ENCODE measurements around a stretch of chr16.

GRCh38 chr16:88468195-88469369 lies 15.5 kb downstream of the ZFPM1 start:
- CAGE, long polyA plus RNA, result no peak
- RRBS, result 60% methylated on average over 8 of the region's 39 CpGs

DNA sequence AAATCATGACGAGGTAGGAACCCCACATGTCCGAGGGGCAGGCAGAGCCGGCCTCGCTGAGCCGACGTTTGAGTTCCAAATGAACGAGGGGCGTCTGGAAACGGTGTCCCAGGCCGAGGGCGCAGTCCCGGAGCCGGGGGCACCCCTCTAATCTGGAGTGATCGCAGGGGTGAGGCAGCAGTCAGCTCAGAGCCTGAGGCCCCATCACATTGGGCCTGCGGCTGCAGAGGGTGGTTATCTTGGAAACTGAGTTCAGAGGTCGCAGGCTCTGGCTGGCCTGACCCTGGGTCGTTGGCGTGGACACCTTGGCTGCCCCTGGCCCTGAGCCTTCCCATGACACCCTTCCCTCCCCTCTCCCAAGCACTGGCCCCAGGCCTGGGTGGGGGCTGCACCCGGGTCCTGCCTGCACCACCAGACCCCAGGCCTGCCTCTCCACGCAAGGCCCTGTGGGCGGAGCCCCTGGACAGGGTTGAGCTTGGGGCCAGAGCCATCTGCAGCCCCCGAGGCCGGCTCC lies 45.5 kb downstream of the ZFPM1 start:
- CAGE, long polyA plus RNA, result no peak
- RRBS, result 68% methylated on average over 12 of the region's 23 CpGs

- CAGE, long polyA plus RNA, result no peak
- RRBS, result no CpG with 5 or more reads among the region's 20 CpGs
Measured at GRCh38 chr16:88624274-88624731, 14.1 kb upstream of the IL17C start.

GRCh38 chr16:88639872-88640179 lies 1.5 kb downstream of the IL17C start:
- CAGE, long polyA plus RNA, result no peak
- RRBS, result no CpG with 5 or more reads among the region's 25 CpGs

DNA sequence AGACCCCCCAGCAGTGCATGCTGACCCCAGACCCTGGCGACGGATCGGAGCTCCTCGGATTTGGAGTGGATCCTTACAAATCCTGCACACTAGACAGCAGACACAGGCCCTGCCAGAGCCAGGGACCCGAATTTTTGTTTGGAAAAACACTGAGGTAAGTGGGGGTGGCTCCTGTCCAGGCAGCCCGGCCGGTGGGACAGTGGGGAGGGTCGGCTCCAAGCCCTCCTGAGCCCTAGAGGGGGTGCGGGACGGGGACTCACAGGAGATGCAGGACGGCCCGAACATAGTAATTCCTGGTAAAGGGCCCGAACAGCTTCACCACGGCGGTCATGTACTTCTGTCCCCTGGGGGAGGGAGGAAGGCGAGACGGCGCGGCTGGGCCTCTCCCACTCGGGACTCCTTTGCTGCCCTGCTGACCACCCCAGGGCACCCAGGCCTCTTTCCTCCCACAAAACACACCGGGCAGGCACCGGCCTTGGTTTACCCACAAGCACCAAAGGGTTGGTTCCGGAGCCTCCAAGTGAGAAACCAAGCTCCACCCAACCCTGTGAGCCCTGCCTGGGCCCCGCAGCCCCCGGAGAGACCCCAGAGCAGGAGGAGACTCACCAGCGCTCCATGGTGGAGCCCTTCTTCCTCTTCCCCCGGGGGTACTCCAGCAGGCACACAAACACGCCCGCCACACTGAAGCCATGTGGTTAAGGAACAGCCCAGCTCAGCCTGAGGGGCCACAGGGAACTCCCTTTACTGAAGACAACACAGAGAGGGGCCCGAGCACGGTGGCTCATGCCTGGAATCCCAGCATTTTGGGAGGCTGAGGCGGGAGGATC lies 4.1 kb downstream of the CYBA start:
- CAGE, long polyA plus RNA, result no peak
- RRBS, result 84% methylated on average over 5 of the region's 32 CpGs

- CAGE, long polyA plus RNA, result no peak
- RRBS, result 88% methylated on average over 5 of the region's 31 CpGs
Measured at GRCh38 chr16:88691769-88692613, 5.7 kb upstream of the SNAI3 start.

- CAGE, long polyA plus RNA, result no peak
- RRBS, result 95% methylated on average over 5 of the region's 25 CpGs
Measured at GRCh38 chr16:88700202-88700803, 5.9 kb downstream of the RNF166 start.

DNA sequence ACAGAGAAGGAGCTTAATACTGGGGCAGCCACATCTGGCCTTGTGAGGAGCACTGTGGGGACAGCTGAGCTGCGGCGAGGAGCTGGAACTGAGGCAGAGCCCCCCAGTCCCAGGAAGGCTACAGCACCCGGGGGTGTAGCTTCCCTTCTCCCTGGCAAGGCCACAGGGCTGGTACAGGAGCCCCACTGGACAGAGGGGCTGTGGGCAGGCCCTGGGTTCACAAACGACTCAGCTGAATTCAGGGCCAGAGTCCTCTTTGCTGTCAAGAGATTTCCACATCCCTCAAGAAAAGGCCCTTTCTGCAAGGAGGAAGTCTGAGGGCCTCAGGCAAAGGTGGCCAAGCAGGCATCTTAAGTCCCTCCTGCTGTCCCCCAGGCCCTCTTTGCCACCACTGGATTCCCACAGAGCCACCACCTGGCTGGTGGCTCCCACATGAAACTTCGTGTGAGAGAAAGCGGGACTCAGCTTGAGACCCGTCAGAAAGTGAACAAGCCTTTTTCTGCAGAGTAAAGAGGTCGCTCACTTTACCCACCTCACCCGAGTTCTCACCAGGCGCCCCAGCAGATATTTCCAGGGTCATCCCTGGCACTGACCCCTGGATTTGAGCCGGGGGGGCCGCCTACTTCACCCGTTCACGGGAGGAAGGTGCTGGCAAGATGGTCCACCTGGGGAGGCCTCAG lies 3.8 kb downstream of the RNF166 start:
- CAGE, long polyA plus RNA, result no peak
- RRBS, result no CpG with 5 or more reads among the region's 14 CpGs

DNA sequence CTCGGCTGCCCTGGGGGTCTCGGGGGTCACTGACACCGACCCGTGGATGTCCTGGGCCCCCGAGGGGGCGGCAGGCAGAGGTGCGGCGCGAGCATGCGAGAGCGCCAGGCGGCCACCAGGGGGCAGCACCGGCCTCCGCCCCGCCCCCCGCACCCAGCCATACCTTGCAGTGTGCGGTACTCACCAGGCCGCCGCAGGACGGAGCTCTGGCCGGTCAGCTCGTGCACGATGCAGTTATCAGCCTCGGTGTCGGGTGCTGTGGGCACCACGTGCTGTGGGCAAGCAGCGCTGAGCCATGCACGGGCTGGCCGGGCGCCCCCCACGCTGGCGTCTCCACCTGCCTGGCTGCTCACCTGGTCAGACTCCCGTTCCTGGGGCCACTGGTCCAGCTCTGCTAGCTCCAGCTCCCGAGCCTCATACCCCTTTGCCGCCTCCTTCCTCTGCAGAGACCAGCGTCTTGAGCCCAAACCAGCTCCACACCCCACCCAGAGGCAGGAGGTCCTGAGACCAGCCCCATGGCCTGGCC lies 31.1 kb downstream of the CTU2 start:
- CAGE, long polyA plus RNA, result no peak
- RRBS, result 9% methylated on average over 14 of the region's 36 CpGs

DNA sequence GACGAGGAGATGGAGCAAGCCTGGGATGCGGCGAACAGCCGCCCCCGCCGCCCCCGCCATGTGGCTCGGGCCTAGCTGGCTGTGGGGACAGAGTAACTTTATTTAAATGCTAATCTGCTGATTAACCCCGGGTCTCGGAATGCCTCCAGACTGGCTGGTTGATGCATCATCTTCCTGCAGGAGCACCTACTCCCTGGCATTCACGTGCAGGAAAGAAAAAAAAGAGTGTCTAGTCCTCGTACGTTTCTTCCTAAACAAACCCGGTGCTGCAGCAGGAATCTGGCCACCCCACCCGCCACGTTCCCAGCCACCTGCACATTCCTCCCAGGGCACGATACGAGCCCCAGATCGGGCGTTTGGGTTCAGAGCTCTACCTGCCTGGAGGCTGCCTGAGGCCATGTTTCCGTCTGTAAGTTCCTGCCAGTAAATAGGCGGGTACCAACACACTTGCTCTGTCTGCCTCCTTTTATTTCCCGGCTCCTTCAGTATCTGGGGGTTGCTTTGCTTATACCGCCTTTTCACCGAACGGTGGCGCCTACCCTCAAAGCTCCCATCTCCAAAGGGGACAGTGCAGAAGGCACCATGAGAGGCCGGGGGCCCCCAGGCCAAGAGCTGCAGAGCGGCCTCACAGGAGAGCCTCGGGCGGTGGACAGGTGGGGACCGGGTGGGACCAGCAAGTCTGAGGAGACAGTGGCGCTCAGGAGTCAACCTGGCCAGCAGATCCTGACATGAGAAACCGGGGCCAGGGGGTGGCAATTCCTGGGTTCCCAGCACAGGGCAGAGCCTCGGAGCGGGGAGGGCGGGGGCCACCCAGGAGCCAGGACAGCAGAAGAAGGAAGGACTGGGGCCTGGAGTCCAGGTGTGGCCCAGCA lies 29.6 kb downstream of the PIEZO1 start:
- CAGE, long polyA plus RNA, result no peak
- RRBS, result 78% methylated on average over 7 of the region's 37 CpGs

DNA sequence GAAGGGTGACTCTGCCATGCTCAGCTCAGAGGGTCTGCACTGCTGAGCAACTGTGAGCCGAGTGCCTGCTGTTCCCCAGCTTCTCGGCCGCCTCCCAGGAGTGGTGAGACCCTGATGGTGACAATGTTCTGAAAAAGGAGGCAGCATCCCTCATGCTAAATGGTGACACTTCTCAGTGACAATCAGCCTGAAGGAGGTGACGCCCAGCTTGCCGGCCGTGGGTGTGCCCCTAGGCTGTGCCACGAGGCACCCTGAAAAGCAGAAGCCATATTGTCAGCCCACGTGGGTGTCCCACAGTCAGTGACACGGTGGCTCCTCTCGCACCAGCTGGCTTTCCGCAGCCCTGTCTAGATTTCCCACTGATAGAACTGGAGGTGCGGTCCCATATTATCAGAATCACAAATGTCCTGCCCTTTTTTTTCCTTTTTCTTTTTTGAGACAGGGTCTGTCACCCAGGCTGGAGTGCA lies 3.3 kb downstream of the PIEZO1 start:
- CAGE, long polyA plus RNA, result no peak
- RRBS, result no CpG with 5 or more reads among the region's 12 CpGs

GRCh38 chr16:88870526-88871216 lies 4.2 kb upstream of the PABPN1L start:
- CAGE, long polyA plus RNA, result no peak
- RRBS, result no CpG with 5 or more reads among the region's 34 CpGs

- CAGE, long polyA plus RNA, result no peak
- RRBS, result 89% methylated on average over 1 of the region's 24 CpGs
Measured at GRCh38 chr16:88876038-88876925, 9.8 kb upstream of the PABPN1L start.

DNA sequence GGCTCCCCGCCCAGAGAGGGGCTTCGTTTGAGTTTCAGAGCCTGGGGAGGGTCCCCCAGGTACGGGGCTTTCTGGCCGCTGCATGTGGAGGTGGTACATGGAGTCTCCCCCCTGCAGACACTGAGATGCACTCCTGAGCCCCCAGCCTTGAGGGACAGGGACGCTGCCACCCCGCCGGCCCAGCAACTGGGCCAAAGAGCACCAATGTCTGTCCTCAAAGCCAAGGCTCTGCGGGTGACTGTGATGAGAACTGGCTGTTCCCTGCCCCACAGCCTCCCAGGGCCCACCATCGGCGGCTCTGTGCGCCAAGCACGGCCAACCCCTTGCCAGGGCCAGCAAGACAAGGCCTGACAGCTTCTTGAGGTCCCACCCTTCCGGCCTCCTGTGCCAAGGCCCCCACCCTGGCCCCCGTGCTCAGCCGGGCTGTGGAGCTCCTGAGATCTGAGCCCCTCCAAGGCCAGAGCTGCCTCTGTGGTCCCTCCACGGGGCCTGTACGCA lies 34.2 kb upstream of the PABPN1L start:
- CAGE, long polyA plus RNA, result no peak
- RRBS, result 13% methylated on average over 3 of the region's 17 CpGs

- CAGE, long polyA plus RNA, result no peak
- RRBS, result 86% methylated on average over 3 of the region's 47 CpGs
Measured at GRCh38 chr16:88974898-88976107, 1.7 kb downstream of the CBFA2T3 start.

- CAGE, long polyA plus RNA, result no peak
- RRBS, result 36% methylated on average over 8 of the region's 25 CpGs
Measured at GRCh38 chr16:89071739-89072463, 21.8 kb upstream of the ACSF3 start.

GRCh38 chr16:89094025-89094852 lies 587 bp downstream of the ACSF3 start:
- CAGE, long polyA plus RNA, result no peak
- RRBS, result 2% methylated on average over 23 of the region's 57 CpGs

DNA sequence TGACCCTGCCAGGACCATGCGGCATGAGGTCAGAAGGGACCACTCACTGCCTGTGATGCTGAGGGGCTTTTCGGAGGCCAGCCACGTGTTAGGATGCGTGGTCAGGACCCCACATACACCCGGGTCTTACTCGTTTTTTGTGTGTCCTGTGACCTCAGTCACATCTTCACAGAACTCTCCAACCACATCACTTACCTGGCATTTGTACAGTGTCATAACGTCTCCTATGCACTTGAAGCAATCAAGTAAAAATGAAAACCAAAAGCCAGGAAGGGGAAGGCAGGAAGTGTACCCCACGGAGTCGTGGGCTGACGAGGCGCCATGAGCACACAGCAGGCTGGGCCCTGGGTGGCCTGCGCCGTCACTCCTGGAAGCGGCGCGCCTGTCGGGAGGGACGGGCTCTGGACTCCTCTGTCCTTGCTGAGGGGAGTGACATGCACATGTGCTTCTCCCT lies 8.0 kb downstream of the ACSF3 start:
- CAGE, long polyA plus RNA, result no peak
- RRBS, result no CpG with 5 or more reads among the region's 18 CpGs

DNA sequence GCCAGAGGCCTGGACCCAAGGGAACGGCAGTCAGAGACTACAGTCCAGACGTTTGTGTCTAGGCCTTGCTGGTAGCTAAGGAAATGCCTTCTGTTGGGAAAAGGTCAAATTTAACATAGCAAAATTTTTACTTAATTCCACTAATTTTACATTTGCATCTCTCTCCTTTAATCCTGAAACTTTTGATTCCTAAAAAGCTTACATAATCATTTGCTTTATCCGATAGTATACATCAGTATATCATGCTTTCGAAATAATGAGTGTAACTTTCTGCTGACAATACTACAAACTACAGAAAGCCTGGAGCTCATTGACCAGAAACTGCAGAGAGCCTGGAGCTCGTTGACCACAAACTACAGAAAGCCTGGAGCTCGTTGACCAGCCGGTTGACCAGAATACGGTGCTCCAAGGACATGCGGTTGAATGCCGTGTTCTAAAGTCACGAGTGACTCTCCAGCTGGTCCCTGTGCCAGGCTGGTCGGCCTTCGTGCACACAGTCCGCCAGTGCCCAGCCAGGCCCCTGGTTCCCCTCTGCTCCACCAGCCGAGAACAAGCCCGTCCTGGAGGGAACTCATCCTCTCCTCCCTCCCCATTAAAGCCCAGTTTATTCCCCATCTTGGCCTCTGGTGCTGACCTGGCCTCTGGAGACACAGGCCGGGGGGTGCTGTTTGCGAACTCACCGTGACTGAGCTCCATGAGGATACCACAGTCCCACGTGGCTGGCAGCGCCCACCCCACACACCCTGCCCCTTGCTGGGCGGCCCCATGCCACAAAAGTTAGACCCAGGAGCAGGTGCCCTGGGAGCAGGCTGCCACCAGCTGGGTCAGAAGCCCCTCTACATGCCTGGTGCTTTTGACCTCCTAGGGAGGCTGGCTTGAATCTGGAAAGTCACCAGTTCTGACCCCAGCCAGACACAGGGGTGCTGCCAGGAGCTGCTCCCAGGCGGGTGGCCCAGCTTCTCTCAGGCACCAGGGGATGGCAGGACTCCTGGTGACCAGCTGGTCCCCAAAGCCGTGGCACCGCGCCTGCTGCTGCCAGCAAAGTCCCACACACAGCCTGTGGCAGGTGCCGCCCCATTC lies 15.6 kb upstream of the CDH15 start:
- CAGE, long polyA plus RNA, result no peak
- RRBS, result no CpG with 5 or more reads among the region's 27 CpGs

DNA sequence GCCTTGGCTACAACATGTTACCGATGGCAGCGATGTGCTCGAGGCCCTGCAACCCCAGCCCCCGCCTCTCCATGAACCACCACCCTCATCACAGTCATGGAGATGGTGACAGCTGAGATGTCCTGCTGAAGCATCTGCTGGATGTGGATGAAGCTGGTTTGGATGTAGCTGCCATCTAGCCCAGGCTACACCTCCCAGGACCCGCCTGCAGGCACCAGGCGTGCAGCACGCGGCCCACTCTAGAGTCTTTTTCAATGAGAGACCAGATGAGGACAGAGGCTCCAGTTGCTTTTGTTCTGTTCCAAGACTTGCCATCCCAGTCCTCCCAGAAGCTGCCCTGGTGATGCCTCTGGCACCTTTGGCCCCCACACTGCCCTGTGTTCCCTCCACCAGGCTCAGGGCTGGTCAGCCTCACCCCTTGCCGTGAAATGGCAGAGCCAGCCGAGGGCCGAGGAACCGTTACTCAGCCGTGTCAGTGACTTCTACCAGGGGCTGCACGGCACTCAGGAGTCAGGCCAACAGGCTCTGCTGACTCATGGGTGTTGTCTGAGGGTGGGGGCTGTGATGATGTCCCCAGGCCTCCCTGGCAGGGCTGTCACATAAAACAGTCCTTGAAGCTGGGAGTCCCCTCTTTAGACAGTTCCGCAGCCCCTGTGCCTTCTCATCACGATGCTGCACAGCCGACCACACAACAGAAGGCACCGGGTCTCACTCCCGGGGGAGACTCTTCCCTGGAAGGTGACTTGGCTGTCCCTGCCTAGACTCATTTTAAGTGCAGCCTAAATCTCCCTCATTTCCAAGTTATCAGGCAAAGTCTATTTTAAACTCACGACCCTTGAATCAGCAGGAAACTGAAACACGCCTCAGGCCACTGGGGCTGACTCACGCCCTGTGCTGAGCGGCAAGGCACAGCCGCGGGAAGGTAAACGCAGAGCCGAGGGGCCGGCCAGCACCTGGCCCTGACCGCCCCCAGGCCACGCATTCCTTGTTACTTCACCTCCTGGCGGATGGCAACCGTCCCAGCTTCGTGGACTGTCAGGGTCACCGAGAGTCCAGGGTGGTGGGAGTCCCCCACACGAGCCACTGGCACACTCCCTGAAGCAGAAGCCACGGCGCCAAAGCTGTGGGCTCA lies 102.4 kb downstream of the ZNF778 start:
- CAGE, long polyA plus RNA, result no peak
- RRBS, result no CpG with 5 or more reads among the region's 37 CpGs